UCH-1 (cell line): ENCODE measurements around a stretch of chr10.

- RRBS = no CpG with 5 or more reads among the region's 3 CpGs
Measured at GRCh38 chr10:60141272-60141717, 234.9 kb upstream of the CCDC6 start.

- RRBS = no CpG with 5 or more reads among the region's 4 CpGs
Measured at GRCh38 chr10:60349865-60350285, 39.8 kb downstream of the ANK3 start.

DNA sequence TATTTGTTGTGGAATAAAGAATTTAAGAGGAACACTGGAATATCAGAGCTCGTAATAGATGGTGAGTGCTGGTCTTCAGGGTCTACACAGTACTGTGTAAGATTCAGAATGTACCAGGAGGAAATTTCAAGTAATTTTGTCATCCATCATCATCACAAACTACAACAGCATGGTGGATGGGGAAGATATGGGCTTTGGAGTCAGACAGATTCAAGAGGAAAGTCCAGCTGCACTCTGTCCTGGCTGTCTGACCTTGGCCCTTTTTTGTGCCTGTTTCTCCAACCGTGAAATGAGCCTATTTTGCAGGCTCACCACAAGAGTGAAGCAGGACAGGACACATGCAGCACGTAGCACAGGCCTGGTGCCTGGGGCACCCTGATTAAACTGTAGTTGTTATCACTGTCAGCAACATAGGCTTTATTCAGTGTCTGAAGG lies 37.6 kb downstream of the RHOBTB1 start:
- RRBS = no CpG with 5 or more reads among the region's 3 CpGs

GRCh38 chr10:60978437-60978778 lies 34.4 kb upstream of the RHOBTB1 start:
- RRBS = no CpG with 5 or more reads among the region's 5 CpGs

DNA sequence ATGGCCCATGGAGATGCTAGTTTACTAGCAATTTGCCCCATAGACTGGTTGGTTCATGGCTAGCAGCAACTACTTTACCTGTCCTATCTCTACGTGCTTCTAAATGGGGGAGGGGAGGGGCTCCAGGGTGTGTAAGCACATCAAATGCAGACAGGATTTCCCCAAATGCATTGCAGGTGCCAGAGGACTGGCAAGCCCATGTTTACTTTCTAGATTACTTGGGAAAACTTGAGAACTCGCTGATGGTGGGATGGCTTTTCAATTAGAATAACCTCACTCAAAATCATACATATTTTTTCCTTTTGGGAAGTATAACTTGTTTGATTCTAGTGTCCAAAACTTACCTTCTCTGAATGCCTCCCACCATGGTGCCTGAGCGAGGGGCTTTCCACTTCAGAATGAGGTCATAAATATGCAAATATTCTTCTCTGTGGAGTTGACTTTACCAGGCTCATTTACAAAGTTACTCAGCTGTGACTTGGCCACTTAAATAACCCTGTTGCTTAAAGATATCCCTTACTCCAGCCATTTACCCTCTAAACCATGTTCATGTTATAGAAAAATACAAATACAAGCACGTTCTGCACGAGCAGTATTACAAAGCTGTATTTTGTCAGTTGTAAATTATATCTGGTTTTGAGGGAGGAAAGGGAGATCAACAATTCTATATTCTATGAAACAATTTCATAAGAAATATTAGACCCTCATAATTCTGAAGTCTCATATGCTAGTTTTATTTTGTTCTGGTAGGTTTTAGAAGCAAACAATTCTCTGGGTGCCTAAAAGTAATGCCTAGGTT lies 191.4 kb upstream of the RHOBTB1 start:
- RRBS = no CpG with 5 or more reads among the region's 5 CpGs

GRCh38 chr10:61397748-61398123 lies 55.4 kb downstream of the TMEM26 start:
- RRBS = no CpG with 5 or more reads among the region's 2 CpGs

- RRBS = no CpG with 5 or more reads among the region's 2 CpGs
Measured at GRCh38 chr10:61456368-61456751, 3.2 kb upstream of the TMEM26 start.

GRCh38 chr10:61465761-61466300 lies 12.7 kb upstream of the TMEM26 start:
- RRBS = no CpG with 5 or more reads among the region's 3 CpGs

DNA sequence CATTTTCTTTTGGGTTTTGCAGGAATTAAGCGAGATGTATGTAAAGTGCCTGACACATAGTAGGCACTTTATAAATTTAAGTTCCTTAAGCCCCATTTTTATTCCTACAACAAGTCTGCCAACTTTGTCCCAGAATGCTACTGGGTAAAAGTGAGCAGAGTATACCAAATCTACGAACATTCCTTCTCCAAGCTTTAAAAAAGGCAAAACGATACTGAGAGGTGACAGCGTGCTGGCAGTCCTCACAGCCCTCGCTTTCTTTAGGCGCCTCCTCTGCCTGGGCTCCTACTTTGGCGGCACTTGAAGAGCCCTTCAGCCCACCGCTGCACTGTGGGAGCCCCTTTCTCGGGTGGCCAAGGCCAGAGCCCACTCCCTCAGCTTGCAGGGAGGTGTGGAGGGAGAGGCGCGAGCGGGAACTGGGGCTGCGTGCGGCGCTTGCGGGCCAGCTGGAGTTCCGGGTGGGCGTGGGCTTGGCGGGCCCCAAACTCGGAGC lies 34.2 kb upstream of the ARID5B start:
- RRBS = no CpG with 5 or more reads among the region's 20 CpGs

DNA sequence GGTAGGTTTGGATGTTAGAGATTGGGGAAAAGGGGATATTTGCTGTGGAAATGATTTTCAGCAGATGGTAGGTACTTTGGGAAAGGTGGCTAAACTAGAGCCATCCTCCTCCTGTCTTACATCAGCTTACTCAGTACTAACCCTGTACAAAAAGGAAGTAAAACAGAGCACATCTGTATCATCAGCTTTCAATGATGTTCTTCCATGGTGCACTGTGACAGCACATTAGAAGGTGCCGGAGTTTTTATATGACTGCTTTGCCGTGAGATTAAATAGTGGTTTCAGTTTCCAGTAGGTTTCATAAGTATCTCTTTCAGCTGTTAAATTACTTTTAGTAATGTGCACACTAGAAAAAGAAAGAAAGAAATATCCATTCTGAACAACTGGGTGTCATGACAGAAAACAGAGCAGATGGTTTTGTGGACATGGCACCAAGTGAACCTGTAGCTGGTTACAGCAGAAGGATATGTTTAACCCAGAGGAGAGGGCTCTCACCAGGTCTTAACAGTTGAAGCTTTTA lies 86.5 kb downstream of the ARID5B start:
- RRBS = no CpG with 5 or more reads among the region's 2 CpGs

GRCh38 chr10:61999889-62000747 lies 98.6 kb downstream of the ARID5B start:
- RRBS = no CpG with 5 or more reads among the region's 22 CpGs

DNA sequence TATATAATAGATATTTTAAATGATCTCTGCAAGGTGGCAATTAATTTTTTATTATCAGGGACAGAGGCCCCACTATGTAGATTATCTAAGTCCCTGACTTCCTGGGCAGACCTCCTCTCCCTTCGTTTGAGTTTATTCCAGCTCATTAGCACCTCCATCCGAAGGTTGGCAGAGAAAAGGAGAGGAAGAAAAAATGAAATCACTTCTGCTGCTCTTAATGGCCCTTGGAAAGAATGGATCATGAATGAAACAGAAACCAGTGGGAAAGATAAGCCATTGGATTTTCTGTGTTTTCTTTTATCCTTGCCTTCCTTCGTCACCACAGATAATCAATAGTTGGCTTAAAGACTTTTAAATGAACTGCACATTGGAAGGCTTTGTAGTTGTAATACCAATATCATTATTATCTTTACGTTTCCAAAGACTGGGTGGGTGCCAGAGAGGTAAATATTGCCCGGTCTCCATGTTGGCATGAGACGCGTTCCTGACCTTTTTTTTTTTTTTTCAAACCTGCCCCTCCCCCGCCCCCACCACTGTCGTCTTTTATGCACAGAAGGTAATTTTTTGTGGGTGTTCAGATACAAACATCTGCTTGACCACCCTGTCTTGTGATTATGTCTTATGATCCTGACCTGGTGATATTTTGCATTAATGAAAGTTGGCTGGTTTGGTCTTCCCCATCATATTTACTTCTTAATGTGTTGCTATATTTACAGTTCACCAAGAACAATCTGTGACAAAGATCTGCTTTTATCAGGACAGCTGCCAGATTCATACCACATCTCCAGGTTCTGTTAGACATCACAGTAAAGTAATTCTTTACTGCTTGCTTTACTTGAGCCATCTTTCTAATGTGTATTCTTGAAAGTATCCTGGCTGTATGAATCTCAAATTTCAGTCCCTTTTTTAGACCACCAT lies 116.9 kb downstream of the ARID5B start:
- RRBS = no CpG with 5 or more reads among the region's 9 CpGs

GRCh38 chr10:62021974-62022896 lies 120.7 kb downstream of the ARID5B start:
- RRBS = no CpG with 5 or more reads among the region's 6 CpGs

DNA sequence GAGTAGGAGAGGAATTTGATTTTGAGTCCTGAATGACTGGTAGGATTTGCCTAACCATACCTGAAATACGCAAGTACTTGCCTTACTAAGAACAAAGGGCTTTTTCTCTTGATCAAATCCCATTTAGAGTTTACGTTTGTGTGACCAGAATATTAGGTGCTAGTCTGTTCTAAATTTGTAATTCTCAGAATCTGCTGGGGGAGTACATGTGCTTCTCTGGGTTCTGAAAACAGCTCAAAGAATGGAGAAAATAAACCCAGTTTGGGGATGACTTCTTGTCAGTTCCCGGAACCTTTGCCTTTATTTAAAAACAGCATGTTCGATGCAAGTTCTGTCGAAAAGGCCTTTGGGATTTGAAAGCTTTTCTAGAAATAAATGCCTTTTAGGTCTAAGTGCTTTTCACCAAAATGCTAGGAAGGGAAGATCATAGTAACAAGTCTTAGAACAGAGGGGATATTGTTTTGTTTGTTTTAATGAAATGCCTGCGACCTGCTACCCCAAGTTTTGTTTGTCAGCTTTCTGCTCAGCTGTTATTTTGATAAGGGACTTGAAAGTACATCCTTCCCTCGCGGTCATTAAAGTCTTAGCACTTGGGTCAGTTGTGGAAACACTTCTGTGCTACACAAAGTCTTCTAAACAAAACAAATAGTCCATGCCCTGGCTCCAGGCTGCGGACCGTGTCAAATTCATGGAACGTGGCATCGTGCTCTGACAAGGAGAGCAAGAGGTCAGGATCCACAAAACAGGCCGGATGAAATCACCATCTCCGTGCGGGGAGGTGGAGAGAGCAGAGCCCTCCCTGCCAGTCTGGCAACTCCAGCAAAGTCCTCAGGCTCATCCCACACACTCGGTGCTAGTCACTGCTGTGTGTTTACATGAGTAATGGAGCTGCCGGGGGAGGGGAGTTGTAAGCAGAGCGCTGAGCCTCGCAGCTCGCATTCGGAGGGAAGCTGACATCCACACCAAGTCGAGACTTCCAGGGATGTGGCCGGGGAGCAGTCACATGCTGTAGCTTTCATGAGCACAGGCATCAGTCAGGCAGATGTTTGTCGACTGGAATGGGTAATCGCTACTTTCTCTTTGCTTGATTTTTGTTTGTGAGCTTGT lies 147.3 kb downstream of the ARID5B start:
- RRBS = 5% methylated on average over 4 of the region's 25 CpGs

DNA sequence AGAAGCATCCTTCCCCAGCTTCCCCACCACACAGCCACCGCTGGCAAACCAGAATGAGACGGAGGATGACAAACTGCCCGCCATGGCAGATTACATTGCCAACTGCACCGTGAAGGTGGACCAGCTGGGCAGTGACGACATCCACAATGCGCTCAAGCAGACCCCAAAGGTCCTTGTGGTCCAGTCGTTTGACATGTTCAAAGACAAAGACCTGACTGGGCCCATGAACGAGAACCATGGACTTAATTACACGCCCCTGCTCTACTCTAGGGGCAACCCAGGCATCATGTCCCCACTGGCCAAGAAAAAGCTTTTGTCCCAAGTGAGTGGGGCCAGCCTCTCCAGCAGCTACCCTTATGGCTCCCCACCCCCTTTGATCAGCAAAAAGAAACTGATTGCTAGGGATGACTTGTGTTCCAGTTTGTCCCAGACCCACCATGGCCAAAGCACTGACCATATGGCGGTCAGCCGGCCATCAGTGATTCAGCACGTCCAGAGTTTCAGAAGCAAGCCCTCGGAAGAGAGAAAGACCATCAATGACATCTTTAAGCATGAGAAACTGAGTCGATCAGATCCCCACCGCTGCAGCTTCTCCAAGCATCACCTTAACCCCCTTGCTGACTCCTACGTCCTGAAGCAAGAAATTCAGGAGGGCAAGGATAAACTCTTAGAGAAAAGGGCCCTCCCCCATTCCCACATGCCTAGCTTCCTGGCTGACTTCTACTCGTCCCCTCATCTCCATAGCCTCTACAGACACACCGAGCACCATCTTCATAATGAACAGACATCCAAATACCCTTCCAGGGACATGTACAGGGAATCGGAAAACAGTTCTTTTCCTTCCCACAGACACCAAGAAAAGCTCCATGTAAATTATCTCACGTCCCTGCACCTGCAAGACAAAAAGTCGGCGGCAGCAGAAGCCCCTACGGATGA lies 177.1 kb downstream of the RTKN2 start:
- RRBS = no CpG with 5 or more reads among the region's 23 CpGs

DNA sequence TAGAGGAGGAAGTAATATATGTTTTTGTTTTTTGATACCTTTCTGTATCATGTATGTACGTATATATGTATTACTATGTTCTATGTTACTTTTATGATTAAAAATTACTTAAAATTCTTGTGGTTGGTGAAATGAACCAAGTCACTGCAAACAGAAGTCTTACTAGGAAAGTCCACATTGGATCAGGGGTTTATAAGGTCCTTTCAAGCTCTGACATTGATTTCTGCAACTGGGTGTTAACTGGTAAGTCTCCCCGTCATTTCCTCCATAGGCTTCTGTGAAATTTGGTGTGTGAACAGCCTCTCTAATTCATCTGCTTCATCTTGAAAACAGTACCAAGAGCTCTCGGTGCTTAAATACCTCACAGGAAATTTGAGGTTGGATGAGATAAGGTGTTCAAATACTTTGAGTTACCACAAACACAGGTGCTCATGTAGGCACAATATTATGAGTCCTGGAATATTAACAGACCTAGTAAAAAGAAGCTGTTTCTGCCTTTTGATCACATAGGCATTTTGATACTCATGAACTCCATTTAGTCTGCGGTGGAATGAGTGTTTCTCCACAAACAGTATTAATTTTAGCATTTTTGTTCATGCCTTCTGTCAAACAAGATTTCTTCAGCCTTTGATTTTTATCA lies 85.3 kb downstream of the RTKN2 start:
- RRBS = no CpG with 5 or more reads among the region's 4 CpGs

DNA sequence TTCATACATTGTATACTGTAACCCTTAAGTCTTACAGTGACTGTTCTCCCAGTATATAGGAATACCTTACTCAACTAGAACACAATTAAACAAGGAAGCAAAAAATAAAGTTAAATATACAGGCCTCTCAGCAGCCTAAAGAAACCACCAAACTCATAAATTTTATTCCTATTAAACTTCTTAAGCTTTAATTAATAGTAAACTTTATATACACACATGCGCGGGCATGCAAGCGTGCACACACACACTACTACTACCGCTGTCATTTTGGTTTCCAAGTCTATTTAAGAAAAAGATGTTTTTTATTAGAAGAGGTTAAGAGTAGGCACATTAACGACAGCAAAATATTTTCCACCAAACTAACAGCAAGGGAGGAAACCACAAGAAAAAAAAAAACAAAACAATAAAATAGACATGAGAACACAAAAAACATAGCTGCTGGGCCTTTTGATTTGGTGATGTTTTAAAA lies 28.7 kb downstream of the RTKN2 start:
- RRBS = no CpG with 5 or more reads among the region's 5 CpGs

DNA sequence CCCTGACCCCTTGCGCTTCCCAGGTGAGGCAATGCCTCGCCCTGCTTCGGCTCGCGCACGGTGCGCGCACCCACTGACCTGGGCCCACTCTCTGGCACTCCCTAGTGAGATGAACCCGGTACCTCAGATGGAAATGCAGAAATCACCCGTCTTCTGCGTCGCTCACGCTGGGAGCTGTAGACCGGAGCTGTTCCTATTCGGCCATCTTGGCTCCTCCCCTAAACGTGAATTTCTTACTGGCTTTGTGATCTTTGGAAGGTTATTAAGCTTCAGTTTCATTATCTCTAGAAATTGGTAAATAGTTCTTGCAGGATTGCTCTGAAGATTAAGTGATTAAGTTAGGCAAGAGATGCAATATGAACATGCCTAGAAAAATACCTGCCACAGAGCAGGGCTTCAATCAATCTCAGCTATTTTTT lies 196.0 kb upstream of the ADO start:
- RRBS = no CpG with 5 or more reads among the region's 16 CpGs

DNA sequence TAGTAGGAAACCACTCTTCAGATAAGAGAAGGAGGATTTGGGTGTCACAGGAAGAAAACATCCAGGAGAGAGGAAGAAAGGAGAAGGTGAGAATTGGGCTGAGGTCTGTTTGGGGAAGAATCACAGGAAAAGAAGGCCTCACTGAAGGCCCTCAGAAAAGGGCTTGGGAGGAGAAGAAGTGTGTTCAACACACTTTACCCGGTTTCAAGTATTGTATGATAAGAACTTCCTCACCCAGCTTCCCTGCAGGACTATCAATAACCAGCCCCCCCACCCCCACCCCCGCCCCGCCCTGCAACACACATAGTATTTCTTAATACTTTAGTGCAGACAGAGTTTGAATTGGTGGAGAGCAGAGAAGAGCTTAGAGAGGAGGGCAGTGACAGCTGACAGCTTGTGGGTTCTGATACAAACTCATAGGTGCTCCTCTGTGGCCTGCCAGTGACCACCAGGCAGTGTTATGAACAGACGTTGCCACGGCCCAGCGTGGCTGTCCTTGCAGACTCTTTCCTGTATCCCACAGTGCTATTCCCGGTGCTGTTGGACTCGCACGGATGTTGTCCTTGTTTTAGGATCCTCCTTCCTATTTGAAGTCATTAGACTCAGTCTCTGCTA lies 187.0 kb upstream of the ADO start:
- RRBS = no CpG with 5 or more reads among the region's 9 CpGs